T47D (cell line): ENCODE results near the genes TXNRD3 and PRR20G.

DNA sequence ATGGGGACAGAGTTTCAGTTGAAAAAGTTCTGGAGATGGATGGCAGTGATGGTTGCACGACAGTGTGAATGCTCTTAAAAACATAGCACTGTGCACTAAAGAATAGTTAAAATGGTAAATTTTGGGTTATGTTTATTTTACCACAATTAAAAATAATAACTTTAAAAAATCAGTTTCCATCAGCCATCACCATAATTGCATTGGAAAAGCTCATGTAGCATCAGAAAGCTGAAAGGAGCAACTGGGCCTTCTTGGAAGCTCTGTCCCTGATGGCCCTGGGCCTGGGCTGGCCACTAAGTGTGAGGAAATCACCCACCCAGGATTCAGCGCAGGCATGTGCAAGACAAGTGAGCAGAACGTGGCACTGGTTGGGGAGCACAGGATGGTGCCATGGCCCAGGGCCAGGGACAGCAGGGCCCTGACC is 5.7 kb upstream of the ALDH1L1 start:
- RRBS, result no CpG with 5 or more reads among the region's 3 CpGs

GRCh38 chr3:126186483-126186714 is 6.0 kb upstream of the ALDH1L1 start:
- RRBS, result no CpG with 5 or more reads among the region's 2 CpGs

- RRBS, result no CpG with 5 or more reads among the region's 12 CpGs
Observed at GRCh38 chr3:126353573-126354733, 3.3 kb downstream of the KLF15 start.

DNA sequence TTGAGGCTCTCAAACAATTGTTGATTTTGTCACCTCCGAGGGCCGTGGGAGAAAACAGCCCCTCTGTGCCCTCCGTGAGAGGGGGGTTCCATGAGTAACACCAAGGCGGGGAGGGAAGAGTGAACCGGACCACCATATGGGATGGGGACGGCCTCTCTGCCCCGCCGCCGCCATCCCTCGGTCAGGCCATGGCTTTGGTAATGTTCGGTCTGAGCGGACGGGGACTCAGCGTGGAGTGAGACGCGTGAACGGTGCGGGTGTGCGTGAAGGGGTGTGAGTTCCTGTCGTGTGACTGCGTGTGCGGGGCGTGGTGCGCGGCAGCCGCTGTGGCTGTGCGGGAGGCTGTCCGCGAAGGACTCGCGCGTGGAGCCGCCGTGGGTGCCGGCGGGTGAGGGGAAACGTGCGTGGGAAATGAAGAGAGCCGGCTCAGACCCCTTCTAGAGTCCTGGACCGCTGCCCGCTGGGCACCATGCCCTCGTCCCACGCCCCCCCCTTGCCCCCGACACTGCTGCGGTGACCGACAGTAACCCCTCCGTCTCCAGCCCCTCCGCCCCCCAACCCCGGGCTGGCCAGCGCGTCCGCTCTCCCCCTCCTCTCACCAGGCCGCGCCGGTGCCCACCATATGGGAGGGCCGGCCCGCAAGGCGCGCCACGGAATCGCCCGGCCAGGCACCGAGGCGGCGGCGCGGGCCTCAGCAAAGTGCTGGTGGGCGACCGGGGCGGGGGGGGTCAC is 729 bp downstream of the KLF15 start:
- RRBS, result 3% methylated on average over 15 of the region's 70 CpGs

DNA sequence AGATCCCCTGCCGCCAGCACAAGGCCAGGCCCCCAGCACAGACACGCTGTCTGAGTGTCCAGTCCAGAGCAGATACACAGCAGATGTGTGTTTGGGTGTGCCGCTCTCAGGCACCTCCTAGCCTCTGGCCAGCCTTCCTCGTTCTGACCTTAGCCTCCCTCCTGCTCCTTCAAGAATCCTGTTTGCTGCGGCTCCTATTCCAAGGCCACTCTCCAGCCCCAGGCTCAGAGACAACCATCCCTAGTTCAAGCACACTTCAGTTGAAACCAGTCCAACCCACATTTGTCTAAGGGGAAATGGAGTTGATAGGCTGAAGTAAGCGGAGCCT is 7.1 kb upstream of the KLF15 start:
- RRBS, result no CpG with 5 or more reads among the region's 6 CpGs

DNA sequence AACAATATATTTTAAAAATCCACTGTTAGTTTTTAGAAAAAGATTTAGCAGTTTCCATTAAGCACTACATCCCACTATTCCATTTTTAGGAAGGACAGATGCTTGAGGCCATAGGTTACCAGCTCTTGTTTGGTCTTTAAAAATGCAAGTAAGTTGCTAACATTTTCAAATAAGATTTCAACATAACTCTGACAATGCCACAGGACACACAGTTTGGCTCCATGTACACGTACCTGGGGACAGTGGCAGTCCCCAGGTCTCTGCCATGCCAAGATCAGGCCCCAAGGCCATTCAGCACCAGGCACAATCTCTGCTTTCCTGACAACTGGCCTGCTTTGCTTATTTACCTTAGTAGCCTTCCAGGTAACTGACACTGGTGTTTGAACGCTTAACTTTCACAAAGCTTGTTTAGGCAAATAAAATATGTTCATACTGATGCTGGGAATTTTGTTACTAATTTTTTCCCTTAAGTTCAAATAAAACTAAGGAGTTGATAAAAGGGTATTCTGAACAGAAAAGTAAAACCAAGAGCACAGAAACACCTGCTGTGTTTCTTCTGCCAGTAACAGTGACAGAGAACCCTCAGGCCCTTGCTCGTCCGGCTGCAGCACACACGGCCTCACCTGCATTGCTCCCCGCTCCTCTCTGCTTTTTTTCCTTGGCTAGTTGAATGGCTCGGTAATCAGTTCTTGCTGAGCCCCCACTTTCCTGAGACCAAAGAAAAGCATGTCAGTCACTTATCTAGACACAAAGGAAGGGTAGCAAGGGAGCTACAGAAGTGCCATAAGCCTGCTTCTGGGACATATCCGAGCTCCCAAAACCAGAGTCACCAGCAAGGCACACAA is 16.4 kb downstream of the ZXDC start:
- RRBS, result no CpG with 5 or more reads among the region's 8 CpGs

- RRBS, result 1% methylated on average over 21 of the region's 63 CpGs
Observed at GRCh38 chr3:126474473-126475371, 969 bp downstream of the ZXDC start.

DNA sequence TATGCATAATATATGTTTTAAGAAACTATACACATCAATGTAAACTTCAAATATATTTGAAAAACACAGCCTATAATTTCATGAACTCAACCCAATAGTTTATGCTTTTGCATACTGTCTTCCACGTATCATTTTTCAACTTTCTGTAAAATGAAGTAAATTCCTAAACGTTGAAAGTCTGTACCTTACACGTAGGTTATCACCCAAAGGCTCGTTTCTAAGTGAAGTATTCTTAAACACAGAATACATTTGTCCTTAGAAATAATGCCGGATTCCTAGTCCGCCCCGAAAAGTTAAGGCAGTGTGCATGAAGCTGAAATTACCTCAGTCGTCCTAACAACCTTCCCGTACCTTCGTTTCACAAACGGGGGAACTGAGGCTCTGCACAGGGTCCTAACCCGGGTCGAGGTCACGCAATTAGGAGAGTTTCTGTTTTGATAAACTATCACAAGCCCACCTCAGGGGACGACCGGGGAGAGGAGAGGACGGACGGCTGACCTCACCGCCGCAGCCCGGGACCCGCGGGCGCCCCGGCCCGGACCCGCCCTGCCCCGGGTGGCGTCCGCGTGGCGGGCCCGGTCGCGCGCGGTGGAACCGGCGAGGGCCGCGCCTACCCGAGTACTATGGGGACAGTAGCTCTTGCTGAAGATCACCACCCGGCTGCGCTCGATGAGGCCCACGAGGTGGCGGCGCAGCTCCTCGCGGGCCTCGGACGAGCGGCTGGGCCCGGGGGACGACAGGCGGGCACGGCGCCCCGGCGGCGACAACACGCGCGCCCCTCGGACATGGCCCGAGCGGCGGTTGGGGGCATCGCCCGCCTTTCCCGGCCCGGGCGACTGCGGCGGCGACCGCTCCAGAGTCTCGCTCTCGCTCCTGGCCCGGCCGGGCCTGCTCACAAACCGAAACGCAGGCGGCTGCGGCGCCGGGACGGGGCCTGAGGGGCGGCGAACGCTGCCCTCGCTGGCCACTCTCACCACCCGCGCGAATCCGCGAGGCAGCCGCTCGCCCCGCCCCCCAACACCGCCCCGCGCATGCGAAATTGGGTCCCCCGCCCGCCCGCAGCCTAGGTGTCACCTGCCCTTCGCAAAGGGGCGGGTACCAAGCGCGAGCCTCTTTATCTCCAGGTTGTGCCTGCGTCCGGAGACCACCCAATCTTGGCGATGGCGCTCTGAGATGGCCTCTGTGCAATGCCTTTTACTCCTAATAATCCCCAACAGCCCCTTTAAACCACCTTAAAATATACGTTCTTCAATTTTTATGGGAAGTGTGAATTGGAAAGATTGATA is at the start of gene TXNRD3:
Gene TXNRD3 (minus strand): TSS at position 991 of the 1,286 bp plus-strand sequence.
- RRBS, result under 1% methylated on average over 55 of the region's 116 CpGs

DNA sequence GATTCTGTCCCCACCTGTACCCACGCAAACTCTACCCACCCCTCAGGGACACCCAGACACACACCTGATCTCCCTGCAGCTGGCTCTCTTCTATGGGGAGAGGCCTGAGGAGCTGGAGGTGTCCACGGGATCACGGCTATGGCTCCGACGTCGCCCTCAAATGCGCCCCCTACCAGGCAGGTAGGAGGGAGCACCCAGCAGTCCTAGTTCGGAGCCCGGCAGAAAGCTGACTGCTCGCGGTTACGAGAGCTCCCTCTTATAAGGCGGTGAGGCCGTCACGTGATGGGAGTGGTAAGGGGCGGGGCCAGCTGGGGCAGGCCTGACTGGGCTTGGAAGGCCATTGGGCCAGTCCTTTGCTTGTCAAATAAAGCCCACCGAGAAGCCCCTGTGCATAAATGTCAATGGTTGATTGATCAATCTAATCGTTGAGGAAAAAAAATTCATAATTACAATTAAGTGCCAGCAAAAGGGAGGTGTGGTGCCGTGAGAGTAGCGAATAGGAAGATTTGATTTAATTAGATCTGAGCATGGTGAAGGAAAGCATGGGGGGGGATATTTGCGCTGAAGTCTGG is at the start of gene PRR20G:
Gene PRR20G (minus strand): TSS at position 232 of the 572 bp plus-strand sequence.
- RRBS, result no CpG with 5 or more reads among the region's 21 CpGs

DNA sequence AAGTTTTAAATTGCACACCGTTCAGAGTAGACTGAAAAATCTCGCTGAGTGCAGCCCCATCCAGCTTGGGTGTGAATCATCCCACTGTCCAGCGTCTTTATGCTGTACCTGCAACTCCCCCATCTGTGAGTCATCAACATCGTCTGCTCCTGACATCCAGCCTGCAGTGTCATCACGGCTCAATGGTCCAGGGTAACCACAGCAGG is 65.2 kb downstream of the TPRA1 start:
- RRBS, result no CpG with 5 or more reads among the region's 5 CpGs

- RRBS, result 10% methylated on average over 25 of the region's 56 CpGs
Observed at GRCh38 chr3:127547258-127548443, 42.9 kb downstream of the TPRA1 start.

- RRBS, result no CpG with 5 or more reads among the region's 20 CpGs
Observed at GRCh38 chr3:127579461-127580641, 10.7 kb downstream of the TPRA1 start.

GRCh38 chr3:127689260-127690028 is 16.7 kb downstream of the ABTB1 start:
- RRBS, result no CpG with 5 or more reads among the region's 19 CpGs

GRCh38 chr3:127697868-127698331 is 25.1 kb downstream of the ABTB1 start:
- RRBS, result no CpG with 5 or more reads among the region's 10 CpGs

DNA sequence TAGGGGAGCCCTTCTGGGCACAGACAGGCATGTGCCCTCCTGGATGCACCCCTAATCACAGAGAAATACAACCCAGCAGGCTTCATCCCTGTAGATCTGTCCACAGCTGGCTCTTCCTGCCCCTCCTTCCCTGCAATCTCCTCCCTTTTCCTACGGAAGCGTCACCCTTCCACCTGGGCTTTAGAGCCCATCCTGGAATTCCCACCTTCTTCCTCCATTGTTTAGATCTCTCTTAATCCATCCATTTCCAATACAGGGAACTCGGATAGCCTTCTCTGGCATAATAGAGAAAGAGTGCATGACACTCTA is 27.1 kb downstream of the ABTB1 start:
- RRBS, result no CpG with 5 or more reads among the region's 3 CpGs

- RRBS, result 85% methylated on average over 2 of the region's 10 CpGs
Observed at GRCh38 chr3:127729533-127730311, 57.0 kb downstream of the ABTB1 start.

GRCh38 chr3:127750118-127751129 is 71.9 kb downstream of the MGLL start:
- RRBS, result 88% methylated on average over 1 of the region's 17 CpGs

GRCh38 chr3:127760993-127761977 is 61.0 kb downstream of the MGLL start:
- RRBS, result 84% methylated on average over 8 of the region's 24 CpGs

GRCh38 chr3:127791044-127791455 is 31.3 kb downstream of the MGLL start:
- RRBS, result no CpG with 5 or more reads among the region's 4 CpGs

GRCh38 chr3:127819924-127820537 is 2.3 kb downstream of the MGLL start:
- RRBS, result no CpG with 5 or more reads among the region's 8 CpGs